HepG2 (cell line): ENCODE measurements around the gene CCT5.

GRCh38 chr5:5834947-5835429 lies 412.5 kb downstream of the ICE1 start:
- RRBS, 2 experiments = no CpG with 5 or more reads among the region's 5 CpGs
CAGE:
- cytosol, long polyA minus RNA = no peak
- cytosol, long polyA plus RNA = no peak
- long polyA plus RNA = no peak
- nucleus, long polyA minus RNA = no peak
- nucleus, long polyA plus RNA = no peak

- RRBS, 2 experiments = no CpG with 5 or more reads among the region's 2 CpGs
CAGE:
- cytosol, long polyA minus RNA = no peak
- cytosol, long polyA plus RNA = no peak
- long polyA plus RNA = no peak
- nucleus, long polyA minus RNA = no peak
- nucleus, long polyA plus RNA = no peak
These were observed 6.1 kb downstream of the UBE2QL1 start for GRCh38 chr5:6454889-6455088.

GRCh38 chr5:6551145-6551674 lies 81.6 kb downstream of the NSUN2 start:
- RRBS, 2 experiments = no CpG with 5 or more reads among the region's 7 CpGs
CAGE:
- cytosol, long polyA minus RNA = no peak
- cytosol, long polyA plus RNA = no peak
- long polyA plus RNA = no peak
- nucleus, long polyA minus RNA = no peak
- nucleus, long polyA plus RNA = no peak

DNA sequence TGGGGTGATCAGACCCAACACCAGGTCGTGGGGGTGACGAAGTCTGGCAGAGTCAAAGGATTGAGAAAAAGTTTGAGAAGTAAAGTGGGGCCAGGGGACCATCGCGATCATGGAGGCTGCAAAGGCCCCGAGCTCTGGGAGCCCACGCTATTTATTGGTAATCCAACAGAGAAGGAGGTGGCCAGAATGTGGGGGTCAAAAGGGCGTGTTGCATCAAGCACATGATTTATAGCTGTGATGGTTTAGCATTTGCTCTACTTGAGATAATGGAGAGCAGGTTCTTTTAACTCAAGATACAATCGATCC lies 39.7 kb downstream of the NSUN2 start:
- RRBS, 2 experiments = no CpG with 5 or more reads among the region's 8 CpGs
CAGE:
- cytosol, long polyA minus RNA = no peak
- cytosol, long polyA plus RNA = no peak
- long polyA plus RNA = no peak
- nucleus, long polyA minus RNA = no peak
- nucleus, long polyA plus RNA = no peak

DNA sequence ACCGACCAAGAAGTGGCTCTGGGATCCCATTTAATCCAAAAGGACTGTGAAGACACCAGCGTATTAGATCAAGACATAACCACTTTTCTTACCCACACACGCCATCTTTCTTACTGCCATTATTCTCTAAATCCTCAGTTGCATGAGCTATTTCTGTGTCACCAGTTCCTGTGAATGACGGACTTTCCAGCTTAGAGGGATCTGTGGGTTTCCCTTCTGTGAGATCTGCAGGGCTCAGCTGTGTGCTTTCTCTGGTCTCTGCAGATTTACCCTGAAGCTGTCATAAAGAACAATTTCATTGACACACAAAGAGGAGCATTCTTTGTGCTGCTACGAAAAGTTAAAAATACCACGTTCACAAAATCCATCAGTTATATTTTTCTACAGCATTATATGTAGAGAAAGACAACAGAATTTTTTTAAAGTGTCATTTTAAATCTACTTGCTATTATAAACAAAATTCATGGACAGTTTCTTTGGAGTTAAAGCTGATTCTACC lies 25.7 kb downstream of the NSUN2 start:
- RRBS, 2 experiments = no CpG with 5 or more reads among the region's 6 CpGs
CAGE:
- cytosol, long polyA minus RNA = no peak
- cytosol, long polyA plus RNA = no peak
- long polyA plus RNA = no peak
- nucleus, long polyA minus RNA = no peak
- nucleus, long polyA plus RNA = no peak

DNA sequence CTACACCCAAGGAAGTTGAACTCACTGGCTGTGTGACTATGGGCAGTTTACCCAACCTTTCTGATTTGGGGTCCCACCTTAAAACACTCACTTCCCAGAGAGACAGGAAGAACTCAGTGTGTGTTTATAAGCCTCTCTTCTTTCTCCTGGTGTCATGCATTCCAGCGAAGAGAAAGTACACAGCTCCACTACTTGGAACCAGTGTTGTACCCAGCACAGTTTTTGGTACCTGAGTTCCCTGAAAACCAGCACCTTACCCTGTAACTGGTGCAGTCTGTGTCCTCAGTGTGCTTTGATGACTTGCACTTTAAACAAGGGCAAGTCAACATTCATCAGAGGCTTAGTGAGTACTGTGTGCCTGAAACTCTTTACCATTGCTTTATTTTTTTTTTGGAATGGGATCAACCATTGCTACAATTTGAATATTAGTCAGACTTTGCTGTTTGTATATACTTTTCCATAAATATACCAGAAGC lies 1.7 kb downstream of the SRD5A1 start:
- RRBS, 2 experiments = no CpG with 5 or more reads among the region's 1 CpG
CAGE:
- cytosol, long polyA minus RNA = no peak
- cytosol, long polyA plus RNA = no peak
- long polyA plus RNA = no peak
- nucleus, long polyA minus RNA = no peak
- nucleus, long polyA plus RNA = no peak

GRCh38 chr5:6637415-6638006 lies 4.3 kb downstream of the SRD5A1 start:
- RRBS, 2 experiments = no CpG with 5 or more reads among the region's 10 CpGs
CAGE:
- cytosol, long polyA minus RNA = no peak
- cytosol, long polyA plus RNA = no peak
- long polyA plus RNA = no peak
- nucleus, long polyA minus RNA = no peak
- nucleus, long polyA plus RNA = no peak

DNA sequence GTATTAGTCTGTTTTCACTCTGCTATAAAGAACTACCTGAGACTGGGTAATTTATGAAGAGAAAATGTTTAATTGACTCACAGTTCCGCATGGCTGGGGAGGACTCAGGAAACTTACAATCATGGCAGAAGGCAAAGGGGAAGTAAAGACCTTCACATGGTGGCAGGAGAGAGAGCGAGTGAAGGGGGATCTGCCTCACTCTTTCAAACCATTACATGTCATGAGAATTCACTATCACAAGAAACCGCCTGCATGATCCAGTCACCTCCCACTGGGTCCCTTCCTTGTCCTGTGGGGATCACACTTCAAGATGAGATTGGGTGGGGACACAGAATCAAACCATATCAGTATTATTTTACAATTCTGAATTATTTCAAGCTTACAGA lies 27.5 kb downstream of the SRD5A1 start:
- RRBS, 2 experiments = no CpG with 5 or more reads among the region's 3 CpGs
CAGE:
- cytosol, long polyA minus RNA = no peak
- cytosol, long polyA plus RNA = no peak
- long polyA plus RNA = no peak
- nucleus, long polyA minus RNA = no peak
- nucleus, long polyA plus RNA = no peak

DNA sequence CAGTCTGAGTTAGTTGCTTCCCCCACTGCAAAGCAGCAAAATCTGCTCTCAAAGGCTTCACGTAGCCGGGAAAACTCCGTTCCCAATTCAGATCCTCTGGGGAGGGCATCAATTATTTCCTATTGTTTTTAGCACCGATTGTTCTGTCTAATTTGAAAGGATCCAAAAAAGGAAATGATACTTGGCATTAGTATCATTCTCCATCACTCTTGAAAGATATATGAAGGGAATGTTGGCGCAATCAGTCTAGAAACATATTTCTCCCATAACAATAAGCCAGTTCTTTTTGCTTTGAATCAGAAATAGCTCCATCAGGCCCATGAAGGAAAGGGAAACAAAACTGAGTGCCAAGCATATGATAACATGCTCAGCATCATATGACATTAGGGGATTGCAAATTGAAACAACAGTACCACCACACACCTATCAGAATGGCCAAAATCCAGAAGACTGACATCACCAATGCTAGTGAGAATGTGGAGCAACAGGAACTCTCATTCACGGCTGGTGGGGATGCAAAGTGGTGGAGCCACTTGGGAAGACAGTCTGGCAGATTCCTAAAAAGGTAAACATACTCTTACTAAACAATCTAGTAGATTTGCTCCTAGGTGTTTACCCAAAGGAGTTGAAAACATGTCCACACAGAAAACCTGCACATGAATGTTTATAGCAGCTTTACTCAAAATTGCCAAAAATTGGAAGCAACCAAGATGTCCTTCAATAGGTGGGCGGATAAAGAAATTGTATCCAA lies 39.9 kb downstream of the SRD5A1 start:
- RRBS, 2 experiments = no CpG with 5 or more reads among the region's 7 CpGs
CAGE:
- cytosol, long polyA minus RNA = no peak
- cytosol, long polyA plus RNA = no peak
- long polyA plus RNA = no peak
- nucleus, long polyA minus RNA = no peak
- nucleus, long polyA plus RNA = no peak

- RRBS, 2 experiments = no CpG with 5 or more reads among the region's 21 CpGs
CAGE:
- cytosol, long polyA minus RNA = no peak
- cytosol, long polyA plus RNA = no peak
- long polyA plus RNA = no peak
- nucleus, long polyA minus RNA = no peak
- nucleus, long polyA plus RNA = no peak
These were observed 36.8 kb downstream of the TENT4A start for GRCh38 chr5:6749746-6750625.

- RRBS, 2 experiments = no CpG with 5 or more reads among the region's 13 CpGs
CAGE:
- cytosol, long polyA minus RNA = no peak
- cytosol, long polyA plus RNA = no peak
- long polyA plus RNA = no peak
- nucleus, long polyA minus RNA = no peak
- nucleus, long polyA plus RNA = no peak
These were observed 46.2 kb downstream of the TENT4A start for GRCh38 chr5:6759293-6759916.

DNA sequence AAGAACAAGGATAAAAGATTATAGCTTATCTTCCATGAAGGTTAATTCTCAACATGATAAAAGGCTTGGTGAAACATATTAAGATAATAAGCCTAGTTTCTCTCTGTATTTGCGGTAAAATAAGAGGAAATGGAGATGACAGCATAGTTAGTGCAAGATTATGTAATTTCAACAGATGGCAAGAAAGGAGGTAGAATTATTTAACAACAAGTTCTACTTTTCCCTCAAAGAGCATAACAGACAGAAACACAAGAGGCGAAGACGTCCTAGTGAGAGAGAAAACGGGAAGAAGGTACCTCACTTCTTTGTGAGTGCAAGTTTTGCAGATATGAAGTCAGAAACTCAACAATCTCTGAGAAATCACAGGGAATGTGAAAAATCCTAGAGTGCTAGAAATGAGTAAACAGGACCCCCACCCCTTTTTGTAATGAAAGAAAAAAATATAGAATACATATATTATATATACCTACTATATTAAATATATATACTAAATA lies 144.8 kb upstream of the ADCY2 start:
- RRBS, 2 experiments = no CpG with 5 or more reads among the region's 4 CpGs
CAGE:
- cytosol, long polyA minus RNA = no peak
- cytosol, long polyA plus RNA = no peak
- long polyA plus RNA = no peak
- nucleus, long polyA minus RNA = no peak
- nucleus, long polyA plus RNA = no peak

GRCh38 chr5:8457862-8458516 lies 589.0 kb downstream of the MTRR start:
- RRBS, 2 experiments = 36 to 42% methylated on average over 5 of the region's 44 CpGs
CAGE:
- cytosol, long polyA minus RNA = no peak
- cytosol, long polyA plus RNA = no peak
- long polyA plus RNA = no peak
- nucleus, long polyA minus RNA = no peak
- nucleus, long polyA plus RNA = no peak

- RRBS, 2 experiments = no CpG with 5 or more reads among the region's 4 CpGs
CAGE:
- cytosol, long polyA minus RNA = no peak
- cytosol, long polyA plus RNA = no peak
- long polyA plus RNA = no peak
- nucleus, long polyA minus RNA = no peak
- nucleus, long polyA plus RNA = no peak
These were observed 7.8 kb upstream of the SEMA5A start for GRCh38 chr5:9553642-9554159.

DNA sequence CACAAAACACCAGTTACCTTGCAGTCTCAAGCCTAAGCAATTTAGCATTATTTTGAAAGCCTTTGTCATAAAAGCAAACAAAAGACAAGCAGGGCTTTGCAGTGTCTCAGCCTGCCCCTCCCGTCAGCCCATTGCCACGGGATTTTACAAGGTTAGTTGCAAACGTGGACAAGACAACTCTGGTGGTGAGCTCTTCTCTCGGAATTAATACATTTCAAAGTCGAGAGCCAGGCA lies 190.3 kb downstream of the ATPSCKMT start:
- RRBS, 2 experiments = no CpG with 5 or more reads among the region's 5 CpGs
CAGE:
- cytosol, long polyA minus RNA = no peak
- cytosol, long polyA plus RNA = no peak
- long polyA plus RNA = no peak
- nucleus, long polyA minus RNA = no peak
- nucleus, long polyA plus RNA = no peak

DNA sequence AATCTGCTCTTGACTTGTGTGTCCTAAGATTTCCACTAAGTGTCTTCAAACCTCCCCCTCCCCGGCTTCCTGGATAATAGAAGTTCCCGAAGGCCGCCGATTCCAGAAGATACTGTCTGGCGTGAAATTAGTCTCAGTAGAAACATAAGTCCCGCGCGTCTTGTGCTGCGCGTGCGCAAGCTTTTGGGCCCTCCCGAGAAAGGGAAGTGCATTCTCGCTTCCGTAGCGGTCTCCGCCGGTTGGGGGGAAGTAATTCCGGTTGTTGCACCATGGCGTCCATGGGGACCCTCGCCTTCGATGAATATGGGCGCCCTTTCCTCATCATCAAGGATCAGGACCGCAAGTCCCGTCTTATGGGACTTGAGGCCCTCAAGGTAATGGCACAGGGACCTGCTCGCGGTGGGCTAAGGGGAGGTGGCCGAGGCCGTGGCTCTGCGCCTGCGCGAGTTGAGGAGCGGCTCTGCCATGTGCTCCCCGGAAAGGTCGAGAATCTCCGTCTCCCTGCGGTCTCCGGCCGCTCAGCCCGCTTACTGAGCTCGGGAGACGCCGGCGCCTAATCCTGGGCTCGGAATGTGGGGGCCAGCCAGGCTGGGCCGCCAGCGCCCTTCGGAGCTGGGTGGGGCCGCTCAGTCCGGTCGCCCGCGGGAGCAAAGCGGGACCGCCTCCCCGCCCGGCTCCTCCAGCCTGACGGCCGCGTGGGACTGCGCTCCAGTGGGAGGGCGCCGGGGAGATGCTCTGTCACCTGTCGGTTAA lies at the start of gene CCT5:
CCT5 (plus strand) TSS at position 209 of the 753 bp plus-strand sequence.
- RRBS, 2 experiments = 2% methylated on average over 20 to 24 of the region's 63 CpGs
CAGE:
- cytosol, long polyA minus RNA = start-site peak on the plus strand centred at position 205 of the sequence, 150 bp wide, 7,806 reads
- cytosol, long polyA plus RNA = start-site peak on the plus strand centred at position 207 of the sequence, 145 bp wide, 2,334 and 2,907 reads in 2 replicates
- long polyA plus RNA = start-site peak on the plus strand centred at position 237 of the sequence, 84 bp wide, 3,459 and 3,143 reads in 2 replicates
- nucleus, long polyA minus RNA = no peak
- nucleus, long polyA plus RNA = start-site peak on the plus strand centred at position 232 of the sequence, 96 bp wide, 1,220 and 1,907 reads in 2 replicates

GRCh38 chr5:10335651-10336286 lies 17.7 kb upstream of the MARCHF6 start:
- RRBS, 2 experiments = no CpG with 5 or more reads among the region's 13 CpGs
CAGE:
- cytosol, long polyA minus RNA = no peak
- cytosol, long polyA plus RNA = no peak
- long polyA plus RNA = no peak
- nucleus, long polyA minus RNA = no peak
- nucleus, long polyA plus RNA = no peak

DNA sequence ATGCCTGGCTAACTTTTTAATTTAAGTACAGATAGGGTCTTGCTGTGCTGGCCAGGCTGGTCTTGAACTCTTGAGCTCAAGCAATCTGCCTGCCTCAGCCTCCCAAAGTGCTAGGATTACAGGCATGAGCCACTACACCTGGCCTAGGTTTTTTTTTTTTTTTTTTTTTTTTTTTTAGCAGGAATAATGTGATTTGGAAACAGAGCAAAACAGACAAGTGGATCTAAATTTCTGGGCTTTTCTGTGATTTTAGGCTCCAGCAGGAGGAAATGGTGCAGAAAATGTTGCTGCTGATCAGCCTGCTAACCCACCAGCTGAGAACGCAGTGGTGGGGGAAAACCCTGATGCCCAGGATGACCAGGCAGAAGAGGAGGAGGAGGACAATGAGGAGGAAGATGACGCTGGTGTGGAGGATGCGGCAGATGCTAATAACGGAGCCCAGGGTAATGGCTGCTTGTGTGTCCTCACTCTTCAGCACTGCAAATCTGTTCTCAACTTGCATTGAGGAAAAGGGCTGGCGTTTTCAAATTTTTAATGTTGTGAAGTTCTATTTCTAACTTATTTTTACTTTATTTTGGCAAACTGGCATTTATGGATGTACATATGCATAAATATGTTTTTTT lies 37.9 kb downstream of the MARCHF6 start:
- RRBS, 2 experiments = no CpG with 5 or more reads among the region's 5 CpGs
CAGE:
- cytosol, long polyA minus RNA = no peak
- cytosol, long polyA plus RNA = no peak
- long polyA plus RNA = no peak
- nucleus, long polyA minus RNA = no peak
- nucleus, long polyA plus RNA = no peak

DNA sequence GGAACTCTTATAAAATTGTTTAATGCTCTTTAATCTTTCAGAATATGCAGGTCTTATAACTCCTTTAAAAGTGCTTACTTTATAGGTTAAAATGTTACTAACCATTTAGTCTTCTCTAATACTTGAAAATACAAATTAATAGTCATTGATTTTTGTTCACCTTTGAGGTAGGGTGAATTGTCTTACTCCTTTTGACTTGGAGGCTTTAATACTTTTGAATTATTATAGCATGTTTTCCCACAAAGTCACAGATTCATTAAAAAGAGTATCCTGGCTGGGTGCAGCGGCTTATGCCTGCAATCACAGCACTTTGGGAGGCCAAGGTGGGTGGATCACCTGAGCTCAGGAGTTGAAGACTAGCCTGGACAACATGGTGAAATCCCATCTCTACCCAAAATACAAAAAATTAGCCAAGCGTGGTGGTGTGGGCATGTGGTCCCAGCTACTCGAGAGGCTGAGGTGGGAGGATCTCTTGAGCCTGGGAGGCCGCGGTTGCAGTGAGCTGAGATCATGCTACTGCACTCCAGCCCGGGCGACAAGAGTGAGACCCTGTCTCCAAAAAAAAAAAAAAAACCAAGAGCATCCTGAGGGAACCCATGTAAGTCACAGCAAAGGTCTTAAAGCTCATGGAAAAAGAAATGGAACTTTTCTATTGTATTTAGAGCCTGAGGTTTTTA lies 23.7 kb upstream of the ROPN1L start:
- RRBS, 2 experiments = no CpG with 5 or more reads among the region's 7 CpGs
CAGE:
- cytosol, long polyA minus RNA = no peak
- cytosol, long polyA plus RNA = no peak
- long polyA plus RNA = no peak
- nucleus, long polyA minus RNA = no peak
- nucleus, long polyA plus RNA = no peak

DNA sequence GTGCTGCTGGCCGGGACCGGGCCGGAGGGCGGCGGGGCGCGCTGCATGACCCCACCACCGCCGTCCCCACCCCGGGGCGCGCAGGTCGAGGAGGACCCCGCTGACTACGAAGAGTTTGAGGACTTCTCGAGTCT lies 468 bp downstream of the ANKRD33B start:
- RRBS, 2 experiments = 18 to 24% methylated on average over 8 of the region's 16 CpGs
CAGE:
- cytosol, long polyA minus RNA = no peak
- cytosol, long polyA plus RNA = no peak
- long polyA plus RNA = no peak
- nucleus, long polyA minus RNA = no peak
- nucleus, long polyA plus RNA = no peak